Cardiac muscle cell (in vitro differentiated cells and primary cell): ENCODE measurements around the genes ZNF845, DPRX, MBOAT7, RPS9 and KIR3DL2.

- RAMPAGE, long total RNA, result no peak
- RRBS, result no CpG with 5 or more reads among the region's 2 CpGs
These were observed 28.2 kb downstream of the ZNF160 start for GRCh38 chr19:53075023-53075328.

DNA sequence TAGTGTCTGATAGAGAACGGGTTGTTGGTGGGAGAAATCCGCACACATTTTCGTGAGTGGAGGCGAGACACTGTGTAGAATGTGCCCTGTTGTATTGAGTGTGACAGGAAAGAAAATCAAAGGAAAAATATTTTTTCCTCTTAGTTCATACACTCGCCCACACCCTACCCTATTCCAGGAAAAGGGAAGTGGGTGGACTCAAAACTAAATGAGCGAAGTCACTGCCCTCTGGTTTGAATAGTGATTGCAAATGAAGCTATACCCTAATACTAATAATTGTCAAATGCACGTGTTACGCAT, 2.0 kb downstream of the ZNF347 start:
- RAMPAGE, long total RNA, result no peak
- RRBS, result no CpG with 5 or more reads among the region's 8 CpGs

DNA sequence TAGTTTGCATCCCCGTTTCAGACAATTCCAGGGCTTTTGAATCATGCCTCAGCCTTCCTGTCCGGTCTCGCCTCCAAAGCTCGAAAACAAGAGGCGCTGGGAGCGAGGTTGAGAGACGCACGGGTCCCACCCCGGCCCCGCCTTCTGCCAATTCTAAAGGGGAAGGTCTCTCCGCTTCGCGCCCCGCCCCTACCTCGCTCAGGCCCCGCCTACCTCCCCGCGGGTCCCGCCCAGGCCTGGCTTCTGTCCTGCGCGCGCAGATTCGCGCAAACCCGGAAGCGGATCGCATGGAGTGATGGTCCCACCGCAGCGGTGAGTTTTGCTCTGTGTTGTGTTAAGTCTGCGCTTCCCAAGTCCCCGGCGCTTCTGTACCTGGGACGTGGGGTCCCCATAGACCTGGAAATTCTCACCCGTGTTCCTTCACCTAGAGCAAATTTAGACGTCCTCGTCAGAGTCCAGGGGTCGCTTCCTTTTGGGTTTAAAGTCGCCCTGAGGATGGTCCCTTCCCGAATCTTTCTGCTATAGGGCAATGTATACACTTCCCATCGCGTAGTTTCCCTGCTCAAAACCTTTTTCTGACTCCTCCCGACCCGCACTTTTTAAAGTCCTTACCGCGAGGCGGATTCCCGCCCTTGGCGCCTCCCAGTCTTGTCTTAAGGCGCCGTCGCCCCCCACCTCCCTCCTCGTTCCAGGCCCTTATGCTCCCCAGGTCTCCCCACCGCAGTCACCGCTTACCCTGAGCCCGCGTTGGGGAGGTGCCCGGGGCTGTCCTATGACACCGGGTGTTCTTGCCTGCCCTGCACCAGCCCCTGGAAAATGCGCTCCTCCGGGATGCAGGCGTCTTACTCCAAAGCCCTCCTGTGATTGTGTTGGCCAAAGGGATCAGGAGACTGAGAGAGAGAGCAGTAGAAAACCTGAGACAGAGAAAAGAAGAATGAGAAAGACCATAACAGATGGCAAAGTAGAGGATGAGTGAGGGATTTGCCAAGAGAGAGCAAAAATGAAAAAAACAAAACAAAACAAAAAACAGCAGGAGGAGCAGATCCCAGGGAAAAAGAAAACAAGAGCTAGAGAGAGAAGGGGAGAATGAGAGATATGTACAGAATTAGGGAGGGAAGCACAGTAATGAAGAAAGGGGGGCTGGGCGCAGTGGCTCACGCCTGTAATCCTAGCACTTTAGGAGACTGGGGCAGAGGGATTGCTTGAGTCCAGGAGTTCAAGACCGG, at the start of gene ZNF845:
TSS of gene ZNF845 (plus strand) at position 269 of the 1,226 bp plus-strand sequence.
- RAMPAGE, long total RNA, result start-site peak on the plus strand centred at position 276 of the sequence, 25 bp wide, 48 and 46 reads in 2 replicates
- RRBS, result 3% methylated on average over 5 of the region's 64 CpGs

- RAMPAGE, long total RNA, result no peak
- RRBS, result no CpG with 5 or more reads among the region's 9 CpGs
These were observed 4.1 kb downstream of the ZNF761 start for GRCh38 chr19:53435606-53436512.

GRCh38 chr19:53545792-53546303, 7.9 kb downstream of the ZNF331 start:
- RAMPAGE, long total RNA, result no peak
- RRBS, result no CpG with 5 or more reads among the region's 13 CpGs

DNA sequence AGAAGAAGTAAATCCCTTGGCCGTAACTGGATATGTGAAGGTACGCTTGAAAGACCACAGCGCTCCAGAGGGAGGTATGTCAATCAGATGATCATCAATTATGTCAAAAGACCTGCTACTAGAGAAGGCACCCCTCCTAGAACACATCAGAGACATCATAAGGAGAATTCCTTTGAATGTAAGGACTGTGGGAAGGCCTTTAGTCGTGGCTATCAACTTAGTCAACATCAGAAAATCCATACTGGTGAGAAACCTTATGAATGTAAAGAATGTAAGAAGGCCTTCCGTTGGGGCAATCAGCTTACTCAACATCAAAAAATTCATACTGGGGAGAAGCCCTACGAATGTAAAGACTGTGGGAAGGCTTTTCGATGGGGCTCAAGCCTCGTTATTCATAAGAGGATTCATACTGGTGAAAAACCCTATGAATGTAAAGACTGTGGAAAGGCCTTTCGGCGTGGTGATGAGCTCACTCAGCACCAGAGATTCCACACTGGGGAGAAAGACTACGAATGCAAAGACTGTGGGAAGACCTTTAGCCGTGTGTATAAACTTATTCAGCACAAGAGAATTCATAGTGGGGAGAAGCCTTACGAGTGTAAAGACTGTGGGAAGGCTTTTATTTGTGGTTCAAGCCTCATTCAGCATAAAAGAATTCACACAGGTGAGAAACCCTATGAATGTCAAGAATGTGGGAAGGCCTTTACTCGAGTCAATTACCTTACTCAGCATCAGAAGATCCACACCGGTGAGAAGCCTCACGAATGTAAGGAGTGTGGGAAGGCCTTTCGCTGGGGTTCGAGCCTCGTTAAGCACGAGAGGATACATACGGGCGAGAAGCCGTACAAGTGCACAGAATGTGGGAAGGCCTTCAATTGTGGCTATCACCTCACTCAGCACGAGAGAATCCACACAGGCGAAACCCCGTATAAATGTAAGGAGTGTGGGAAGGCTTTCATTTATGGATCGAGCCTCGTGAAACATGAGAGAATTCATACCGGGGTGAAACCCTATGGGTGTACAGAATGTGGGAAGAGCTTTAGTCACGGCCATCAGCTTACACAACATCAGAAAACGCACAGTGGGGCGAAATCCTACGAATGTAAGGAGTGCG, 39.2 kb downstream of the ZNF331 start:
- RAMPAGE, long total RNA, result no peak
- RRBS, result no CpG with 5 or more reads among the region's 34 CpGs

GRCh38 chr19:53631583-53632258, at the start of gene DPRX:
TSS of gene DPRX (plus strand) at chr19:53631999.
- RAMPAGE, long total RNA, result no peak
- RRBS, result no CpG with 5 or more reads among the region's 19 CpGs

DNA sequence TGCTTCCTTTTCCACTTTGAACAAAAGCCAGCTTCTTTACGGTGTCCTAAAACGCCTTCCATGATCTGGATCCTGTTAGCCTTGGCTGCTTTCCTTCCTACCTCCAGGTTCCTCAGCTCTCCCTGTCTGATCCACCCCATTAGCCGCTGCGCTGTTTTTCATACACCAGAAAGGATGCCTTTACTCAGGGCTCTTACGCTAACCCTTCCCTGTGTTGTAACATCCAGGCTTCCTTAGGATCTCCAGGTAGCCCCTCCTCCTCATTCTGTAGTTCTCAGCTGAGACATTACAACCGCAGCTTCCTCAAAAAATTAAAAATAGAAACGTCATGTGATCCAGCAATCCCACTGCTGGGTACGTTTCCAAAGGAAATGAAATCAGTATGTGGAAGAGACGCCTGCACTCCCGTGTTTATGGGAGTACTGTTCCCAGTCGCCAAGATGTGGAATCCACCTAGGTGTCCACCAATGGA, 18.5 kb upstream of the MYADM start:
- RAMPAGE, long total RNA, result no peak
- RRBS, result no CpG with 5 or more reads among the region's 11 CpGs

GRCh38 chr19:53908475-53908875, 603 bp upstream of the CACNG7 start:
- RAMPAGE, long total RNA, result no peak
- RRBS, result 2% methylated on average over 5 of the region's 28 CpGs

- RAMPAGE, long total RNA, result no peak
- RRBS, result 6% methylated on average over 8 of the region's 17 CpGs
These were observed 4.0 kb downstream of the OSCAR start for GRCh38 chr19:54096499-54097197.

GRCh38 chr19:54102964-54103690, 472 bp downstream of the NDUFA3 start:
- RAMPAGE, long total RNA, result no peak
- RRBS, result 0% methylated on average over 2 of the region's 30 CpGs

DNA sequence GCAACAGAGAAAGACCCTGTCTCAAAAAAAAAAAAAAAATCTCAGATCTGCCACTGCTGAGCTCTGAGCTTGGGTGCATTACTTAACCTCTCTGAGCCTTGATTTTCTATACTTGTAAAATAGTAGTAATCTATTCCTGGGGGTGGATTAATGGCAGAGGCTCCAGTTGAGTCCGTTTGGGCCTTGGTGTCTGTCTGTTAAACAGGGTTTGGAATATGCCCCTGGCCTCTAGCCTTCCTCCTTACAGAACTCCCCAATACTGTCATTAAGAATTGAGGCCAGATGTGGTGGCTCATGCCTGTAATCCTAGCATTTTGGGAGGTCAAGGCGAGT, 3.3 kb downstream of the TFPT start:
- RAMPAGE, long total RNA, result no peak
- RRBS, result no CpG with 5 or more reads among the region's 2 CpGs

DNA sequence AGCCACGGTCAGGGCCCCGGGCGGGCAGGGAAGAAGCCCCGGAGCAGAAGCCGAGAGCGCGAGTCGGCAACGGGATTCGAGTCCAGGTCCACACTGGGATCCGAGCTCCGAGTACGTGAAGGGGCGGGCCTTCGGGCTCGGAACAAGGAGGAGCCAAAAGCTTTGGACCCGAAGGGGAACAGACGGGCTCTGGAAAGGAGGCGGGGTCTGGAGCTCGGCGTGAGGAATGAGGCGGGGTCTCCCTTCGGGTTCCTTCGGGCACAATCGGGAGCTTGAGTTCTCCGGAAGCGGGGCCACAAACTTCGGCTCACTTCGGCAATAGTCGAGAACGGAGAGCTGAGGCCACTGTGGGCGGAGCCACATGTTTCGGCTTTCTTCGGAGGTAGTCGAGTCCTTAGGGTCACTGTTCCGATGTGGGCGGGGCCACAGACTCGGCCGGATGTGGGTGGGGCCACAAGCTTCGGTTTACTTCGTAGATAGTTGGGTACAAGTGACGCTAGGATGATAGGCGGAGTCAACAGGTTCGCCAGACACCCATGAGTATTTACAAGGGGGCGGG, at the start of gene MBOAT7:
TSS of gene MBOAT7 (minus strand) at position 95 of the 559 bp plus-strand sequence.
- RAMPAGE, long total RNA, result no peak
- RRBS, result 1% methylated on average over 6 of the region's 45 CpGs

DNA sequence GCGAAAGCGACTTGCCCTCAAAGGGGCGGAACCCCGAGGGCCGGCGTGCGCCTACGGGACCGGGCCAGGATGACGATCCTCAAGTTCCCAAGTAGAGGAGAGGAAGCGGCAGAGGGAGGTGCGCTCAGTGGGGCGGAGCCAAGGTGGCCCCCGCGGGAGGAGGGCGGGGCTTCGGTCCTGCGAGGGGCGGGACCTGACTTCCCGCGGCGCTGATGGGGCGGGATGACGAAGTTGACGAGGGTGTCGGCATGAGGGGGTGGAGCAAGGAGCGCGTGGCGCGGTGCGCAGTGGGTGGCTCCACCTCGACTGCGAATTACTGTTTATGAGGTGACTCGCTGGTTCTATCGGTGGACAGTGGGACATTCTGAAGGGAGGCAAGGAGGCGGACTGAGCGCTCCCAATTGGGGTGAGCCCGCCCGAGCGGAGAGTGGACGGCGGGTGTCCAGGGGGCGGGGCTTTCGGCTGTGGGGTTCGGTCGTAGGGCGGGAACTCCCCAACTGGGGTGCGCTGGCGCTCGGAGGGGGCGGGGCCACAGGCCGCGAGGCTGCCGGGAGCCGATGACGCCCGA, 749 bp upstream of the MBOAT7 start:
- RAMPAGE, long total RNA, result start-site peak on the plus strand centred at position 272 of the sequence, 89 bp wide, 129 and 47 reads in 2 replicates
- RRBS, result 2% methylated on average over 4 of the region's 57 CpGs

- RAMPAGE, long total RNA, result no peak
- RRBS, result 3% methylated on average over 12 of the region's 60 CpGs
These were observed at the start of gene RPS9 for GRCh38 chr19:54200573-54201379. TSS of gene RPS9 (plus strand) at chr19:54200858.

GRCh38 chr19:54201380-54201913, 789 bp downstream of the RPS9 start:
- RAMPAGE, long total RNA, result no peak
- RRBS, result no CpG with 5 or more reads among the region's 14 CpGs

GRCh38 chr19:54345883-54346450, 7.0 kb upstream of the LILRA4 start:
- RAMPAGE, long total RNA, result no peak
- RRBS, result no CpG with 5 or more reads among the region's 10 CpGs

DNA sequence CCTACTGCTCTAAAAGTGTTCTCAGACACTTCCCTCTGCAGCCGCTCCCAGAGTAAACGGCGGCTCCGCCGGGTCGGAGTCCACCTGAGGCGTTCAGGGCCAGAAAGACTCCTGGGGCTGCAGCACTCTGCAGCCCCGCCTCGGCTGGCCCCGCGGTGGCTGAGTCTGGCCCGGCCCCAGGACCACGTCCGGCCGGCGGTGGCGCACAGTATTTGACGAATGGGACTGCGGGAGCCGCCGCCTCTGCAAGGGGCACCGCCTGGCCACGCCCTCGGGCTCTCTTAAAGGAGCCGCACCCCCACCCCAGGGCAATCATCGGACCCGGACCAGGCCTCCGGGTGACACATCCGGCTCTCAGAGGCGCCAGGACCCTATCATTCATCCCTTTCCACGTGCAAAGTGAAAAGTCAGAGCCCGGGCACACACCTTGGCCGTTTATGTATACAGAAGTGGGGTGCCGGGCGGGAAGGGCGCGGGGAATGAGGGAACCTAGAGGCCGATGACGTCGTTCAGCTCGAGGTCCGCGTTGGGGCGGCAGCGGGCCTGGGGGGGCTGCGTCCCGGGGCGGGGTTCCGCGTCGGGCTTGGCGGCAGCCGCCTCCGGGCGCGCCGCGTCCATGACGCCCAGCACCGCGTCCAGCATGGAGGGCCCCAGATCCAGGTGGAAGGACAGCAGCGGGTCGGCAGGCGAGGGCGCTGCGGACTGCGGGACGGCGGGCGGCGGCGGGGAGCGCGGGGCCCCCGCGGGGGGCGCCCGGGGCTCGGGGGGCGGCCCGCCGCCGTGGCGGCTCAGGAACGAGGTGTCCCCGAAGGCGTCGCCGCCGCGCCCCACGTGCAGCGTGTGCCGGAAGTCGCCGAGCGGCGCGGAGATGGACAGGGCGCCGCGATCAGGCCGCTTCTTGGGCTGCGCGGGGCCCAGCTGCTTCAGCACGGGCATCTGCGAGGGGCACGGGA, 1.3 kb upstream of the LENG9 start:
- RAMPAGE, long total RNA, result no peak
- RRBS, result 28% methylated on average over 41 of the region's 108 CpGs

GRCh38 chr19:54850341-54850792, at the start of gene KIR3DL2:
TSS of gene KIR3DL2 (plus strand) at chr19:54850443.
- RAMPAGE, long total RNA, result no peak
- RRBS, result no CpG with 5 or more reads among the region's 14 CpGs

GRCh38 chr19:54871676-54872204, 2.3 kb upstream of the FCAR start:
- RAMPAGE, long total RNA, result no peak
- RRBS, result no CpG with 5 or more reads among the region's 5 CpGs